Mononuclear cell (primary cell): ENCODE data around the genes PTPA and IER5L.

DNA sequence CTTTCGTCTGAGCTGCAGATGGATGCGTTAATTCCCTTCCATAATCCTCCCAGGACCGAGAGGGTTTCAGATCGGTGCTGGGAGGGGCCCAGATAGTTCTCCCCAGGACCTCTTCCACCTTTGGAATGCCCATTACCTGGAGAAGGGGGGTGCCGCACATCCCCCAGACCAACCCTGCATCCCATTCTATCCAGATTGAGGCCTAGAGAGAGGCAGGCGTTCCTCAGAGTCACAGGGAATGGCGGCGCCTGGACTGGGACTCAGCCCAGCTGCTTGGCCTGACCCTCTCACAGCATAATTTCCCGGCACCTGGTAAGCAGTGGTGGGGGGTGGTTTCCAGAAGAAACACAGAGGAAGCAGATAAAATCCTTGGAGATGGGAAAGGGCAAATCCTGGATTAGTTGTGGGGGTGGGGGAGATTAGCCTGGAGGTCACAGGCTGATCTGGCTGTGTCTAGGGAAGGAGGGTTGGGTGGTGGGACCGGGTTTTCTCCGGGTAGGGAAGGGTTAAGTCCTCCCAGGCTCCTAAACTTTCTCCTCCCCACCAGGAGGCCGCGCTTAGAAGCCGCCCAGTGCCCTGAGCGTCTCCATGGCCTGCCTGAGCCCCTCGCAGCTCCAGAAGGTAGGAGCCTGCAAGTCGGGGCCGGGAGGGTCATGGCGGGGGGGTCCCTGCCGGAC is 1.1 kb downstream of the PHYHD1 start:
- RRBS = no CpG with 5 or more reads among the region's 20 CpGs

DNA sequence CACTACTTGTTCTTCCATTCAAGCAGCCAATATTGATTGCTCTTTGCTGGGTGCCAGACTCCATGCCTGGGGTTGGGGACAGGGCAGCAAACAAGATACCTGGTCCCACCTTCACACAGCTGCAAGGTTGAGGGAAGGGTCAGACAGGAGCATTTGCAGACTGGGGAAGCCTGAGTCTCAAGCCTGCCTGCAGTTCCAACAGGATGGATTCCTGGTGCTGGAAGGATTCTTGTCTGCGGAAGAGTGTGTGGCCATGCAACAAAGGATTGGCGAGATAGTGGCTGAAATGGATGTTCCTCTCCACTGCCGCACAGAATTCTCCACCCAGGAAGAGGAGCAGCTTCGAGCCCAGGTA is 6.0 kb downstream of the PHYHD1 start:
- RRBS = no CpG with 5 or more reads among the region's 4 CpGs

GRCh38 chr9:129023555-129024165 is 4.5 kb downstream of the SH3GLB2 start:
- RRBS = no CpG with 5 or more reads among the region's 9 CpGs

- RRBS = no CpG with 5 or more reads among the region's 14 CpGs
These were observed 2.3 kb upstream of the DOLPP1 start for GRCh38 chr9:129078563-129079085.

GRCh38 chr9:129094744-129095317 is 13.9 kb downstream of the DOLPP1 start:
- RRBS = 88% methylated on average over 2 of the region's 15 CpGs

GRCh38 chr9:129110832-129111798 is at the start of gene PTPA:
Gene PTPA (plus strand): TSS chr9:129111415.
- RRBS = 2% methylated on average over 29 of the region's 85 CpGs

GRCh38 chr9:129145703-129146326 is 32.2 kb downstream of the IER5L start:
- RRBS = no CpG with 5 or more reads among the region's 10 CpGs

DNA sequence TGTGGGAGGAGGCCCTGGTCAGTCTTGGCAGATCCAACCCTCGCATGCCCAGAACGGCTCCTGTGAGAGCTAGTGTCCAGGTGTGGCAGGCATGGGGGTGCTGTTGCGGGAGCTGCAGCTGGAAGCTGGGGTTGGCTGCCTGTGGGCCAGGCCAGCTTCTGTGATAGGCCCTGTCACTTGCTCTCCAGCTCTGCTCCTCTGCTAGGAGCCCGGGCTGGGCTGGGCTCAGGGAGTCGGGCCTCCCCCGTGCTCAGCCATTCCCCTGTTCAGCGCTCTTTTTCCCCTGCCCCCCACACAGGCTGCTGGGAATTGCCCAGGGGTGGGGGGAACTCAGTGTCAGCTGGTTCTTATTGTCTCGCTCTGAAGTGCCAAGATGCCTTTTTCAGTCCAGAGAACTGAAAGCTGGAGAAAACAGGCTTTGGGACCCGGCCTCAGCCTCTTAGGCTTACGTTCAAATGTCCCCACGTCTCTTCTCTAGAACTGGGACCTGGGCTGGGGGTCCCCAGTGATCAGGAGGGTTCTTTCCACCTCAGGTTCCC is 31.4 kb downstream of the IER5L start:
- RRBS = no CpG with 5 or more reads among the region's 11 CpGs

DNA sequence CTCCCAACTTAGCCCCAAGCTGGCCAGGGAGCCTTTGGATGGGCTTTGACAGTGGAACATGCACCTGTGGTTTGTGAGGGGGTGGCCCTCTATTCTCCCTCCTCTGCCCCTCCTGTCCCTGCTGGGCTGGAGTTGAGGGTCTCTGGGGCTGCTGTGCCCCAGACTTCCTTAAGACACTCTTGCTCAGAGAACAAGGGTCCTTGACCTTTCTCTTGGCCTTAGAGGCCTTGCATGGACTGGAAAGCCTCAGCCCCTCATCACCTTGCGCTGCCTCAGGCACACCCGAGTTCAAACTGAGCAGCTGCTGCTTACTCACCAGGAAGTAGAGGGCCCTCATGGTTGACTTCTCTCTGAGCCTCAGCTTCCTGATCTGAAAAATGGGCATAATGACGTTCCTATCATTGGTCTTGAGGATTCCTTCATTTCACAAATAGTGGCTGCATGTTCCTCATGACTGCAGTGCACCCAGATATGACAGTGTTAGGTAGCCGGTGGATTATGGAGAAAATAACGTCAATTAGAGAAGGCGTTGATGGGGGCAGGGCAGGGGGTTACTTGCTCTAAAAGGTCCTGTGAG is 28.7 kb downstream of the IER5L start:
- RRBS = no CpG with 5 or more reads among the region's 6 CpGs

DNA sequence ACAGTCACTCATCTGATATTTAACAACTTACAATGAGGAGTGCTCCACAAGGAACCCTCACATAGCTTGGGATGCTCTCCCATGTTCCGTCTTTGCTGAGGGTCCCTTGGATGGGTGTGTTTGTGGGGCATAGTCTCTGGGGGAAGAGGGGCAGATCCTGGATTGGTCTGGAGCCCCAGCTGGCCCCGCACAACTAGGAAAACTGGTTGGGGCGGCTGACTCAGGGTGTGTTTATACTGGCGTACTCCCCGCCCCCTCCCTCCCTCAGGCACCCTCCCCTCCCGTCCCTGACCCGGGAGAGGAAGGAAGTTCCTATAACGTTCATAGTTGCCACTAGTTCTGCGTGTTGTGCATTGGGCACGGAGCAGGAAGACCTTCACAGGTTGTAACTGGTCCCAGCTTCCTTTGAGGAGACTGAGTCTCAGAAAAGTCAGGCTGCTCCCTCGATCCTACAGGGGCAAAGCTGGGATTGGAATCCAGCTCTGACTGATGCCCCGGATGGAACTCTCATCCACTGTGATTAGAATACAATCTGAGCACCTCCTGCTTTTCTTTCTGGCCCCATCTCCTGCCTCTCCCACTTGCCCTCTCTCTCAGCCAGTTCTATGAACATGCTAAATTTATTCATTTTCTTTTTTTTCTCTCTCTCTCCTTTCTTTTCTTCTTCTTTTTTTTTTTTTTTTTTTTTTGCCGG is 11.0 kb downstream of the IER5L start:
- RRBS = 0% methylated on average over 2 of the region's 13 CpGs

DNA sequence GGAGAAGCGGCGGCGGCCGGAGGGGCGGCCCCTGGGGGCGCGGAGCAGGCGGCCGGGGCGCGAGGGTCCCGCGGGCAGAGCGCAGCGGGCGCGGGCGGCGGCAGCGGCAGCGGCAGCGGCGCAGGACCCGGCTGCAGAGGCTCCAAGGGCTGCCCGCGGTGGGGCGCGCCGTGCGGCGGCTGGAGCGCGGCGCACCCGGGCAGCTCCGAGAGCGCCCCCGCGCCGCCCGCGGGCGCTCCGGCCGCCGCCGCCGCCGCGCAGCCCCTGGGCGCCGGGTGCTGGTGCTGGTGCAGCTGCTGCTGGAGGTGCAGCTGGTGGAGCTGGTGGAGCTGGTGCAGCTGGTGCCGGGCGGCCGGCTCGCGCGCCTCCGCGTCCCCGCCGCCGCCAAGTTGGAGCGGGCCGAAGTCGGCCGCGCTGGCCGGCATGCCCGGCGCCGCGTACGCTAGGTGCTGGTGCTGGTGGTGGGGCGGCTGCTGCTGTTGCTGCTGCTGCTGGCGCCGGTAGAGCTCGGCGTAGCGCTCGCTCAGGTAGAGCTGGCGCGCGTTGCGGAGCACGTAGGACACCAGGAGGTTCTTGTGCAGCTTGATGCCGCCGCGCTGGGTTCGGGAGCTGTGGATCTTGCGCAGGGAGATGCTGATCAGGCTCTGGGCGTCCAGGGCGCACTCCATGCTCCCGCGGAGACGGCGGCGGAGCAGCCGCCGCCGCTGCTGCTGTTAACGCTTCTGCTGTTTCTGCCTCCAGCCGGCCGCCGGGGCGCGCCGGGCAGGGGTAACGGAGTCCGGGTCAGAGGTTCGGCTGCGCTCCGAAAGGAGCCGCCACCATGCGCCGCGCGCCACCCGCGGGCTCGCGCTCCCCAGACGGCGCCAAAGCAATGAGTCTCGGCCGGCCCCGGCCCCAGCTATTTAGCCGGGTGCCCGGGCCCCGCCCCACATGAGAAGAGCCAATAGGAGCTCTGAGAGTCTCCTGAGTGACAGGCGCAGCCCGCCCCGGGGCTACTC is at the start of gene IER5L:
TSS of gene IER5L (minus strand) at position 877 of the 998 bp plus-strand sequence.
- RRBS = 2% methylated on average over 63 of the region's 133 CpGs

DNA sequence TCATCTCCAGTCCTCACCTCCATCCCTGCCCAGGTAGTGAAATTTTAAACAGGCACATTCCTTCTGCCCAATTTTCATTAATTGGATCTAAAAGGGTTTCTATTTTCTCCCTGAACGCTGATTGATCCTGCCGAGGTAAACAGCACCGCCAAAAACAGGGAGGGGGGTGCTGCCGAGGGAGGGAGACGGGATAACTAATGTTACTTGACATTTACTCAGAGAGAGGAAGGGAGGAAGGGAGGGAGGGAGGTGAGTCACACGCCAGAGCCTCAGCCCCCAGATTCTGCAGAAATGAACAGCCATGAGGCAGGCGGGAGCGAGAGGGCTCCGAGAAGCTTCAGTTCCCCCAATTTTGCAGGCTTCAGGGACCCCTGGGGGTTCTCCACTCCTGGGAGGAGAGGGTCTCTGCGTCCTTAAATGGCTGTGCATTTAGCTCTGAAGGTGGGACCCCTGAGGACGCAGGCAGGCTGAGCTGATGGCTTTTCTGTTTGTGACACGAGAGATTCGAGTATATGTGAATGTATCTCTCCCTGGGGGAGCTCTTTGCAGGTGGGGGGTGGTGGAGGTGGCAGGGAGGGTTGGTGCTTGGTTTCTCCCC is 59.1 kb upstream of the IER5L start:
- RRBS = no CpG with 5 or more reads among the region's 13 CpGs

DNA sequence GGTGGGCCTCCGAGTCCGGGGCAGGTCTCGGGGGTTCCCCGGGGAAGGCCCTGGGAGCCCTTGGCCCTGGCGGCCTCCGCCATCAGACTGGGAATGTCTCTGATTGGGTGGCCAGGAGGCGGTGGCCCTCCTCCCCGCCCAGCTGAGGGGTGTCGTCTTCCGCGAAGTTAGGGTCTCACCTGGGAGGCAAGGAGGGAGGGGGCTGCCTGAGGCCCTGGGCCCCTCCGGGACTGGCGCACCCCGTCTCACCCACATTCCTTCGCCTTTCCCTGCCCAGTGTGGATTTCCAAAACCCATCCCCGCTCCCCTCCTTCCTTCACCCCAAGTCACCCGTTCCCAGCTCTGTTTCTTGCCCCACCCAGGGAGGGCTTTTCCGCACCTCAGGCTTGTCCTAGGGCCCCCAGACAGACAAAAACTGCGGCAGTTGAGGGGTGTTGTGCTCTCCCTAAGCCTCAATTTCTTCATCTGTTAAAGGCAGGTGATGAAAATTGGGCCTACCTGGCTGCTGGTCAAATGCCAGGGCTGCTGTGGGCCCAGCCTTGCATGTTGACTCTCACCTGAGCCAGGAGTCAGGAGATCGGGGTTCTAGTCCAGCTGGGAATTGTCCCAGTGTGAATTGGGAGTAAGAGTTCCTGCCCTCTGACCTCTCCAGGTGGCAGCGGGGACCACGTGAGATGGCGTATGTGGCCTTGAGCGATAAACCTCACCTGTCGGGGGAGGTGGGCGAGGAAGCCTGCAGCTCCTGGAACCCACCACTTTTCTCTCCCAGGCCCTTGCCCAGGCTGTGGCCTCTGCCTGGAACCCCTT is 143.3 kb upstream of the IER5L start:
- RRBS = no CpG with 5 or more reads among the region's 26 CpGs

DNA sequence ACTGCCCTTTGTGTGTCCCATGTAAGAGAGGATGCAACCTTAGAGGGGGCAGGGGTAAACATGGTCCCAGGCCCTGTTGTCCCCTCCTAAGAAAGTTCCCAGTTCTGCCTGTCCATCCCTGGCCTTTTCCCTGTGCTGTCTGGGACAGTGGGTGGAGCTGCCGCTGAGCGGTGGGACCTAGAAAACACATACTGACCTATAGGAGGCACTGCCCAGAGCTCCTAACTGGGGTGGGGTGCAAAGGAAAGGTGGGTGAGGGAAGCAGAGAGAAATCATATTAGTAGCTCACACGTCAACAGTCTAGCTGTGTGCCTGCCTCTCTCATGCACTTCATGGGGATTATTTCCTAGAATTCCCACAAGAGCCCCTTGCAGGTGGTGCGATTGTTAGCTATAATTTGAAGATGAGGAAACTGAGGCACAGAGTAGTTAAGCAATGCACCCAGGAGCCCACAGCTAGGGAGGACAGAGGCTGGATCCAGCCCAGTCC is 144.3 kb upstream of the IER5L start:
- RRBS = no CpG with 5 or more reads among the region's 4 CpGs

- RRBS = no CpG with 5 or more reads among the region's 20 CpGs
These were observed 214.6 kb downstream of the C9orf50 start for GRCh38 chr9:129406145-129406797.

DNA sequence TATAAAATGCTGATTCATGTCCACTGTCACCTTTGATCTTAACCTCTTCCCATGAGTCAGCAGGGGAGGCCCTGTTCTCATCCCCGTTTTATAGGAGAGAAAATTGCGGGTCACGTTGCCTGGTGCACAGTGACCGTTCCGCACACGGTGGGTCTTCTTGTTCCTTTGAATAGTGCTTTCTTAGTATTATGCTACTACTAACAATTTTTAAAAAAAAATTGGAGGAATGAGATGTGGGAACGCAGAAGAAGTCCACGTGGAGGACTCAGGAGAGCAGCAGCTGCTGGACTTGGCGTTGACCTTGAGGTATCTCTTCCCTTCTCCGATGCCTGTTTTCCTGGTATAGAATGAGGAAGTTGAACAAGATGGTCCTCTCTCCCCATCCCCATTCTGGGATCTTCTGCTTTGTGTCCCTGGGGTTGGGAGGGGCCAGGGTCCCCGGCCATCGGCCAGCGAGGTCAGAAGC is 144.0 kb downstream of the C9orf50 start:
- RRBS = 79% methylated on average over 3 of the region's 13 CpGs

DNA sequence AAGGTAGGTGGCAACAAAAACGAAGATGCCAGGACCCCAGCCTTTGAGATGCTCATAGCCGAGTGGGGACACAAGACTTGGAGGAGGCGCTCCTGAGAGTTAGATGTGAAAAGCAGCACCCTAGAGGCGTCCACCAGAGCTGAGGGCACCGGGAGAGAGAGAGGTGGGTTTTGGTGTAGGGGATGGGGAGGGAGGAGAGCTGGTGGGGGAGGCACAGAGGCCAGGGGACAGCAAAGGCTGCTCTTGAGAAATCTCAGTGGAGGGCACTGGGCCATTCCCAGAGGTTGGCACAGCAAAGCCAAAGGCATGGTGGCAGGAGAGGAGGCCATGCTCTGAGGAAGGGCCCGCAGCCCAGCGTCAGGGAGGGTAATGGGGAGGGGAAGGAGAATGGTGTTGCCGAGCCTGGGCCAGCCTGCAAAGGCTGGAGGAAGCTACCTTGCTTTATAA is 135.6 kb downstream of the C9orf50 start:
- RRBS = no CpG with 5 or more reads among the region's 8 CpGs

GRCh38 chr9:129490560-129490963 is 130.3 kb downstream of the C9orf50 start:
- RRBS = no CpG with 5 or more reads among the region's 5 CpGs

- RRBS = 59% methylated on average over 4 of the region's 35 CpGs
These were observed 125.5 kb downstream of the C9orf50 start for GRCh38 chr9:129495106-129496057.

- RRBS = no CpG with 5 or more reads among the region's 10 CpGs
These were observed 45.1 kb downstream of the C9orf50 start for GRCh38 chr9:129575764-129576213.